ENCODE measurements around a stretch of chr11.

DNA sequence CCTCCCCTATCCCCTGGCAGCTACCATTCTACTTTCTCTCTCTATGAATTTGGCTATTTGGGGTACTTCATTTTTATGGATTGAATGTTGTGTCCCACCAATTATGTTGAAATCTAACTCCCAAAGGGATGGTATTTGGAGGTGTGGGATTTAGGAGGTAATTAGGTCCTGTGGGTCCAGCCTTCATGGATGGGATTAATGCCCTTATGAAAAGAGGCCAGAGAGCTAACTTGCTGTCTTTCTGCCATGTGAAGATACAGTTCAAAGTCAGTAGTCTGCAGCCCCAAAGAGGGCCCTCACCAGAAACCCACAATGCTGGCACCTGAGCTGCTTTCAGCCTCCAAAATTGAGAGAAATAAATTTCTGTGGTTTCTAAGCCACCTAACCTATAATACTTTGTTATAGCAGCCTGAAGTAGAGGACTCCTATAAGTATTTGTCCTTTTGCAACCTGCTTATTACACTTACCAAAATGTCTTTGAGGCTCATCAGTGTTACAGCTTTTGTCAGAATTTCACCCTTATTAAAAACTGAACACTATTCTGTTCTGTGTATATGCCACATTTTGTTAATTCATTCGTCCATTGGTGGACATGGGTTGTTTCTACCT is 16.2 kb downstream of the ATM start:
- PRO-cap: no peak

- PRO-cap: no peak
Observed at GRCh38 chr11:108496645-108497119, 1.5 kb downstream of the POGLUT3 start.

GRCh38 chr11:108904454-108904829 is 239.6 kb downstream of the DDX10 start:
- PRO-cap: no peak

DNA sequence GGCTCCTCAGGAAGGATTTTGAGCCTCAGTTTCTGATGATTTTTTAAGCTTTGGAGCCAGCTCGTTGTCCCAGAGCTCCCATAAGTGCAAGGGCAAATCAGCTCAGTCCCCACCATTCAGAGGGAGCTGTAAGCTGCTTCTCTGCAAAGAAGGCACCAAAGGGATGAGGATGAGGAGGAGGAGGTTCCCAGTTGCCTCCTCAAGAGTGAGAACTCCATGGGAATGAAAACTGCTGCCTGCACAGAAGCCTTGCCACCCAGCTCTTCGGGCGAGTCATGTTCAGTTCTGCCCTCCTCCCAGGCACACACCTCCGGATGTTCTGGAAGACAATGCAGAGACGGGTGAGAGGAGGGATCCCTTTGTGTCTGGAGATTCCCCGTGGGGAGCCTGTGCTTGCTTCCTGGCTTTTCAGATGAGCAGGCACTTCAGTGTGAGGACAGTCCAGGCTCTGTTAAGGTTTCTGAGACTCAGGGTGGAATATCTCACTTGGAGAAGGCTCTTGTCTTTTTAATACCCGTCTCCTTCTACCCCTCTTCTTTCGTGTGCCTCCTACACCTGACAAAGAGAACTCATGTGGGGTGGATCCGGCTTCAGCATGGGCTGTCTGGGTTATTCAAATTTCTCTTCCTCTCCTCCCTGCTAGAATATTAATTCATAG is 295.6 kb downstream of the DDX10 start:
- PRO-cap: no peak

DNA sequence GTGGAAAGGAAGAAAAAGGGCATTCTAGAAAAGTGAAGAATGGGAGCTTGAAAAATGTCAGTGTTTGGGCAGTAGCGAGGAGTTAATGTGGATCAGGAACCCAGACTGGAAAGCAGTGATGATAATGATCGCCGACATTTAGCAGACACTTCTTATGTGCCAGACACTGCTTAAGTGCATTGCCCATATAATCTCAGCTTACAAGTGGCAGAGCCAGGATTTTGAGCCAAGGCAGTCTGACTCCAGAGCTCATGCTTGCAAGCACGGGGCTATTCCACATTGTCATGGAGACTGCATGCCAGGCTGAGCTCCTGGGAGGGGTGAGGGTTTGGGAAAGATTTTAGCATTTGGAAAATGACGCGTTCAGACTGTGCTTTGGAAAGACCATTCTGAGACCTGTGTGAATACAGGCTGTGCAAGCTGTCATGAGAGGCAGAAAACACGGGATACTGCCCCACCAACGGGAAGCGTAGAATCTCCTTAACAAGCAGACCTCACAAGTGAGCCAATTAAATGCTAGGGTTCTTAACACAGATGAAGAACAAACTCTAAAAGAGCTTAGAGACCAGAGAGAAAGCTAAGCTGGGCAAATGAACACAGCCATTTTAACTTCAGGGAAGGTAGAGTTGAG is 302.8 kb downstream of the DDX10 start:
- PRO-cap: no peak

- PRO-cap: no peak
Observed at GRCh38 chr11:109946202-109946884, 146.8 kb upstream of the ZC3H12C start.

DNA sequence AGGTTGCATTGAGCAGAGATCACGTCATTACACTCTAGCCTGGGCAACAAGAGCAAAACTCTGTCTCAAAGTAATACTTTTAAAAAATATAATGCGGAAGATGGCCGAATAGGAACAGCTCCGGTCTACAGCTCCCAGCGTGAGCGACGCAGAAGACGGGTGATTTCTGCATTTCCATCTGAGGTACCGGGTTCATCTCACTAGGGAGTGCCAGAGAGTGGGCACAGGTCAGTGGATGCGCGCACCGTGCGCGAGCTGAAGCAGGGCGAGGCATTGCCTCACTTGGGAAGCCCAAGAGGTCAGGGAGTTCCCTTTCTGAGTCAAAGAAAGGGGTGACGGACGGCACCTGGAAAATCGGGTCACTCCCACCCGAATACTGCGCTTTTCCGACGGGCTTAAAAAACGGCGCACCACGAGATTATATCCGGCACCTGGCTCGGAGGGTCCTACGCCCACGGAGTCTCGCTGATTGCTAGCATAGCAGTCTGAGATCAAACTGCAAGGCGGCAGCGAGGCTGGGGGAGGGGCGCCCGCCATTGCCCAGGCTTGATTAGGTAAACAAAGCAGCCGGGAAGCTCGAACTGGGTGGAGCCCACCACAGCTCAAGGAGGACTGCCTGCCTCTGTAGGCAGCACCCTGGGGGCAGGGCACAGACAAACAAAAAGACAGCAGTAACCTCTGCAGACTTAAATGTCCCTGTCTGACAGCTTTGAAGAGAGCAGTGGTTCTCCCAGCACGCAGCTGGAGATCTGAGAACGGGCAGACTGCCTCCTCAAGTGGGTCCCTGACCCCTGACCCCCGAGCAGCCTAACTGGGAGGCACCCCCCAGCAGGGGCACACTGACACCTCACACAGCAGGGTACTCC is 87.3 kb downstream of the RDX start:
- PRO-cap: no peak

DNA sequence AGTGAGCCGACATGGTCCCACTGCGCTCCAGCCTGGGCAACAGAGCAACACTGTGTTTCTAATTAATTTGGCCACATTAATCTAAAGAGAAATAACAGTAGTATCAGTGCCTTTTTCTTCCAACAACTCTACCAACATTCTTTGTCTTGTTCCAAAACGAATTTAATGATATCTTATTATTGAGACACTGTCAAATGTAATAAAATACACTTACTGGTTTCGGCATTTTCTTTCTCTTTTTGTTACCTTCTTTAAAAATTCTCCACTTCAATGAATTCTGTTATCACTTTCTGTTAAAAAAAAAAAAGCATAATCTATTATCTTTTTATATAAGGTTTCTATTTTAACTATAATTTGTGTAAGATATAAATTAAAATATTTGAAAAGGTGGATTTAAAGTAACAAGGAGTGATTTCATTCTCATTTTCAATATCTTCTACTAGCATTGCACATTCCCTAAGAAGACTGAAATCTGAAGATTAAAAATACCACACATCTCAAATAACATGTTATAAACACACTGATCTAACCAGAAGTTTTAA is 16.9 kb downstream of the RDX start:
- PRO-cap: no peak

DNA sequence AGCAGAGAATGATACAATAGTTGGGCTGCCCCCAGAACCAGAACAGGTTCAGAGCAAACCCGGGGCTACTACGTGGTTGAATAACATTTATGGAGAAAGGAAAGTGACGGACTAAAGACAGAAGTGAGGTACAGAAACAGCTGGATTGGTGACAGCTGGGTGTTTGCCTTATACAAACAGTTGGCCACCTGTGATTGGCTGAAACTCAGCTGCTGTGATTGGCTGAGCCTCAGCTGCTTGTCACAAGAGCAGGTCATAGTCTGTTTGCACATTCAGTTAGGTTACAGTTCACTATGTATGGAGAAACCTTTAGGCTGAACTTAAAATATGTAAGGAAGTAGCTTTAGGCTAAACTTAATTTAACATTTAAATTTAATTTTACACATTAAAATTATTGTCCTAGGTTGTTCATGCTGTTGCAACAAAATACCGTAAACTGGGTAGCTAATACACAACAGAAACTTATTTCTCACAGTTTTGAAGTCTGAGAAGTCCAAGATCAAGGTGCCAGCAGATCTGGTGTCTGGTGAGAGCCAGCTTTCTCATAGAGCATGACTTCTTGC is 52.6 kb upstream of the FDX1 start:
- PRO-cap: no peak

DNA sequence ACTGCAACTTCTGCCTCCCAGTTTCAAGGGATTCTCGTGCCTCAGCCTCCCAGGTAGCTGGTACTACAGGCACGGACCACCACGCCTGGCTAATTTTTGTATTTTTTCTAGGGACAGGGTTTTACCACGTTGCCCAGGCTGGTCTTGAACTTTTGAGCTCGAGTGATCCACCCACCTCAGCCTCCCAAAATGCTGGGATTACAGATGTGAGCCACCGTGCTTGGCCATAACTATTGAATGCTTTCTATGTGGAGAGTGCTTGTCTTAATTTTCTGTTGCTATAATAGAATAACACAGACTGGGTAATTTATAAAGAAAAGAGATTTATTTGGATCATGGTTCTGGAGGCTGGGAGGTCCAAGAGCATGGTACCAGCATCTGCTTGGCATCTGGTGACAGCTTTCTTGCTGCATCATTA is 34.2 kb downstream of the FDX1 start:
- PRO-cap: no peak

DNA sequence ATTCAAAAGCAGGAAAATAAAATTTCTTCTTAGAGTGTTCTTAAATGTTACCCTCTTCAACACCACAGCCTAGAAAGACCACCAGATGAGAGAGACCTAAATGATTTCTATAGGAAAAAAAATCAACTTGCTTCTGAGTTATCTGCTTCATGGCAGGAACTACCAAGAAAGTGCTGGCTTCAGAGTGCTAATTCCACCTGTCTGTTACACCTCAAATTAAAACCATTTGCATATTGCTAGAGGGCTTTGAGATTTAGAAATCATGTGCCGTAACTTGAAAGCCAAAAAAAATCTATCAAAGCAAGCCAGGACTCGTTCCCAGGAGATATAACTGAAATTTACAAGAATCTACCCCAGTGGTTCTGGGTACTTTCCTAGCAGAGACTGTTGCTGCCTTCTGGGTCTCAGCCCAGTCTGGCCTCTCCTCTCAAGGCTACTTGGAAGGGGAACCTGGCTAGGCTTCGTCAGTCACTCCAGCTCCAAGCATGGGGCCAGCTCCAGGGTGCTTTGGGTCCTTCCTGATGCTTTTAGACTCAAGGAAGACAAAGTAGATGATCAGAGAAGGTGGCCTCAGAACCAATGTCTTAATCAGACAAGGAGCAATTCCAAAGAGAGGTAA is 31.4 kb downstream of the POU2AF3 start:
- PRO-cap: no peak

GRCh38 chr11:111367357-111368027 is 11.6 kb downstream of the POU2AF1 start:
- PRO-cap: no peak

DNA sequence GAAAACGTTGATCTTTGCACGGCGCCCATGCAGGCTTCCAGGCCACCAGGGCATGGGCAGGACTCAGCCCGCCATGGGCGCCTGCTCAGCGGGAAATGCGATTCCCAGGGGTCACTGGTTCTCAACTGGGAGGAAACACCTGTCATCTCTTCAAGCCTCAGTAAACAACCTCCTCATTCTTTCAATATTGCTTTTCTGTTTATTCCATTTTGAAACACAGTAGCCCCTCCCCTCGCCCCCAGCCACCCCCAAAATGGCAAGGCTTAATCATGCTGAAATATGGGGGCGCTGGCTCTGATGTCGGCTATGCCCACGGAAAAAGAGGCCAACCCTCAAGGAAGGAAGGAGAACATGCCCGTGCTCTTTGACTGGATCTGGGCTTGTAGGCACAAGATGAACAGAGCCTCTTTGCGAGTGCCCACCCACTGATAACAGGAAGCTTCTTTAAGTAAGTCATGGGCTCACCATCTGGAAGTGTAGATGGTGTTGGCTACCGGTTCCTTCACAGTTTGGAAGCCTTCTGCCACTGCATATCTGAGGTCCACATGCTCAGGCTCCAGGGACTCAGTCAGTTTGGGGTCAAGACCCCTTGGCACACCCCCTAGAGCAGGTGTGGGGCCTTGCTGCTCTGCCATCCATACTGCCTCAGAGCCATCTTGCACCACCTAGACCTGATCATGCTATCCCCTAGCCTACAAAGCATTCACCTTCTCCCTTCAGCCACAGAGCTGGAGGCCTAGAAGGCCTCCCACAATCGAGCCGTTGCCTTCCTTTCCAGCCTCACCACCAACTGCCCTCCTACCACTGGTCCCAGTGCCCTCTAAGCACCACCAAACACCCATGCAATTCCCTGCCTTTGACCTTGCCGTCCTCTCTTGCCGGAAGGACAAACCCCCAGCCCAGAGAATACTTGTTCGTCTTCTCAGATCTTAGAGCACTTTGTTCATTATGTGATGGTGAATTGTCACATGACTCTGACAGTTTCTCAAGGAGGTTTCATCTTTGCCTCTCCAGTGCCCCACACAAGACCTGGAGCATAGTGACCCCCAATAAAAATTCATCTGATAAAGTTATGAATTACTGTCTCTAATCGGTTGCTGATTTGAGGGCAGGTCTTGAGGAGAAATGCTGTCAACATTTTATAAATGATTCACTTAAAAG is 913 bp upstream of the POU2AF1 start:
- PRO-cap: no peak

- PRO-cap: no peak
Observed at GRCh38 chr11:111416181-111416891, 37.3 kb upstream of the POU2AF1 start.

DNA sequence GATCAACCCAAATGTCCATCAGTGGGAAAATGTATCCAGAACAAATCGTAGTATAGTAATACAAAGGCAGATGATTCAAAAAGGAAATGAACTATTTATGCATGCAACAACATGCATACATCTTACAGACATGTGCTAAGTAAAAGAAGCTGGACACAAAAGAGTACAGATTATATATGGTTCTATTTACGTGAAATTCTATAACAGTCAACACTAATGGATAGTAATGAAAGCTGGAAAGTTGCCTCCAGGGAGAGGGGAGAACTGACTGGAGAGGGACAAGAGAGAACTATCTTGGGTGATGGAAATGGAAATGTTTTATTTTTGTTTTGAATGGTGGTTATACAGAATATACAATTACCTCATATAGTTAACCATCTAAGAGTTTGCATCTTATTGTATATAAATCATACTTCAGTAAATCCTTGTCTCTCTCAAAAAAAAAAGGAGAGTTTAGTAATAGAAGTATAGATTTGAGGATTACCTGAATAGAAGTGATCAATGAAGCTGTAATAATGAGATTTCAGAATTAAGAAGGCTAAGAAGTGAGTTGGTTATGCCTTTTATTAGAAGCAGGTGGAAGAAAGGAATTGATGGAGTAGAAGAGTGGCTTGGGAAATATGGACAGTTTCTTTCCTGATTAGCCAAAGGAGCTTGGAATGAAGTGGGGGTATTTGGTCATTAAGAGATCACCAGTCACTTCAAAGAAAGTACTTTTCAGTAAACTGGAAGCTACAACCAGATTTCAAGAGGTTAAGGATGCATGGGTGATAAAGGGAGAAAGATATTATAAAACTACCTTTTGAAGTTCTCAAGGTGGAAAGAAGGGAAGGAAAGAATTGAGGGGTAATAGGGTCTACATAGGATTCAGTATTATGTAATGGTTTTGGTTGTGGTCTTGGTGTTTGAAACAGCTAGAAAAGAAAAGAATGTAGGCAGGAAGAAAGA is 28.1 kb downstream of the SIK2 start:
- PRO-cap: no peak

- PRO-cap: no peak
Observed at GRCh38 chr11:111720827-111721461, 45.2 kb downstream of the PPP2R1B start.

- PRO-cap: no peak
Observed at GRCh38 chr11:111725713-111726890, 40.1 kb downstream of the PPP2R1B start.

DNA sequence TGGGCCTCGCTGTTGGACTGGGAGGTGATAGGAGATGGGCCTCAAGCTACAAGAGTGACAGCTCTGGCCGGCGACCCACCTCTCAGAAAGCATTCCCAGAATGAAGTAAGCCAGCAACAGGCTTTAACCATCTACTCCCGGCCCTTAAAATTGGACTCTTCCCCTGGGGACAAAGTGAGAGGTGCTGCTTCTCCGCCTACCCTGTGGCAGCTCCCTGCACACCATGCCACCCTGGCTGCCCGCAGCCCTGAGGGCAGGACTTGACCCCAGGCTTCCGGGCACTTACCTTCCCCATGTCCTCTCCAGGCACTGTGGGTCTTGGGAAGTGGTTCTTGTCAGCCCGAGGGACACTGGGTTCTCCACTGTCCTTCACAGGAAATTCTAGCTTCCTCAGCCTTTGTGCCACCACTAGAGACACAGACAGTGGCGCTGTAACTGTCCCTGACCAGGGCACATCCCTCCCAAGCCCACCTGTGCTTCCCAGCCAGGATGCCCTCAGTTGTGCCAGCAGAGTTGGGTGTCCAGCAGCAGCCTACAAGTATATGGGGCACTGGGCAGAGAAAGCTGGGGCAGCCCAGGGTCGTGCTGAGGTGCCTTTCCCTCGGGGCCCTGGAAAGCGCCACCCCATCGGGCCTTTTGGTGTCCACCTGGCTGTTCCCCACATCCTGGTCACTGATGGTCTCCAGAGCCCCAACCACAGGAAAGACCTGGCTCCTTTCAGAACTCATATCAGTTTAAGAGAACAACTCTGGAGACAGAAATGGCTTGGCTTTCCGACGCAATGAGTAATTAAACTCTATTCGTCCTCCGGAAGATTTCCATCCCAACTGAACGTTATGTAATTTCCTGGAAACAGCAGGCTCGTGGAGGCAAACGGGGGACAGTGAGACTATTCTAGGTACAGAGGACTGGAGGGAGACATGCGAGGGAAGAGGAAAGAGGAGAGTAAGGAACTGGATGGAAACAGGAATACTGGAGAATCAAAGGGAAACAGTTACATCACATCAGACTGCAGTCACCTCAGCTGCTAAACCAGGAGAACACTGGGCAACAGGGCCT is 28.7 kb downstream of the PPP2R1B start:
- PRO-cap: no peak

GRCh38 chr11:111759650-111760144 is 6.5 kb downstream of the PPP2R1B start:
- PRO-cap: no peak

DNA sequence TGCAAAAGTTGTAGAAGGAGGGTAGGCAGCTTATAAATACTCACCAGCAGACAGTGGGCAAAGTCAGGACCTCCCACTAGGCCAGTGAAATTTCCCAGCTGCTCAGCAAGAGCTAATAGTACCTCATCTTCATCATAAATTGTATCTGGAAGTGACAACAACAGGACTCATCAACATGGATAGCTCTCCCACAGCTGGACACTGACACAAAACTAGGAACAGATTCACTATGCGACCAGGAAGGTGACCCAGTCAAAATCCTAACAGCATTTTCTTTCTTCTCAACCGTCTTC is 1.5 kb downstream of the PPP2R1B start:
- PRO-cap: no peak